ENCODE measurements around a stretch of chr2.

DNA sequence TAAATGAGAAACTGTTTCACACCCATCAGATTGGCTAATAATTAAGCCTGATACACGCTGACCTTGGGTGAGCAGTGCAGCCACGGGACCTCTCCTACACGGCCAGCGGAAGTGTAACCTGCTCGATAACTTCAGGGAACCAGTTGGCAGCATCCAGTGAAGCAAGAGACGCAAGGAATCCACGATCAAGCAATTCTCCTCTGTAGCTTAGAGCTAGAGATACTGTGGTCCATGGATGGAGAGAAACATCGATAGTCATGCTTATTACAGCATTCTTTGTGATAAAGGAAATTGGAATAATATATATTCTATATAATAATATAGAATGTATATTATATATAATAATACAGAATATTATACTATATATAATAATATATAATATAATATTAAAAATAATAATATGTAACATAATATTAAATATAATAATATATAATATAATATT lies 202.7 kb downstream of the MYCN start:
- PRO-cap: no peak

DNA sequence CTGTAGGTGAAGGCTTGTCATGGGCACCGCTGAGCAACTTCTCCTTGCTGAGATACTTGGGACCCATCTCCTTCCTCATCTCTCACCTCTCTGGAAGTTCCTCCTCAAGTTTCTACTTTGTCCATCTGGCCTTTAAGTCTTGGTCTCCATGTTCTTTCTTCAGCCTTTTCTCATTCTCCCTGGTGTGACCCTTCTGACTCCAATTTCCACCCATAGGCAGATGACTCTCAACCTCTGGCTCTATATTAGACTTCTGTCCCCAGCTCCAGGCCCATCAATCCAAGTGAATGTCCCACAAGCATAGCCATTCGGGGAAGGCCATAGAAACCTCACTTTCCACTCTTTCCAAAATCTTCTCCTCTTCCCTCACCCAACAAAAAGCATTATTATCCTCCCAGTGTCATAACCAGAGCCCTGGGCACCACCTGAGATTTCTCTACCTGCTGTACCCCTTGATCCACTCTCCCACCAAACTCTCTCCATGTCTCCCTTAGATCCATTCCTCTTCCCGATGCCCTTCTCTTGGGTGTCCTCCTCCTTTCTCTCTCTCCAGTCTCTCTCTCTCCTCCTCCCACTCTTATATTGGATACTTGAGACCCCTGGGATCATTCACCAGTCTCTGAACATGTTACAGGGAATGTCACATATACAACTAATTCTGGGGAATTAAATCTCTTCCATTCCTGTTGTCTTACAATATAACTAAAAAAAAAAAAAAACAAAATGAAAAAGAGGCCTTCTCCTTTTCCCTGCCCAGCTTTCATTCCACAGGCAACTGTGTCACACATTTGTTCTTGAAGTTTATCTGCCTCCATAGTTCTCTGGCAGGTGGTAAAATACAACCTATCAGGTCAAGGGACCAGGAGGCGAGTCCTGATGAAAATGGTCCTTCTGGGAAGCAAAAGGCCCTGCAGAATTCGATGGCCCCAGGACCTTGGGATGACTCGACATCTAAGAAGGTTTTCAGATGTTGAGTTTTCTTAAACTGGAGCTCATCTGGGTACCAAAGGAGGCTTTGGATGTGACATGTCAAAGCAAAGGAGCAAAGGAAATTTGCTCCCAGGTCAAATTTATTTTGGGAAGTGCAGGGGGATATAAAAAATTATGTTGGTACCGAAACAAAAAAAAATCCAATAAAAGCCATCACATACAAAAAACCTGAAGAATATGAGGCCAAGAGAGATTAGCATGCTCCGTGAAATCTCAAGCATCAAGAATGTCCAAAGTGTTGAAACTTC lies 59.4 kb downstream of the CYRIA start:
- PRO-cap: no peak

- PRO-cap: no peak
Observed at GRCh38 chr2:16649783-16650340, 15.8 kb downstream of the CYRIA start.

- PRO-cap: no peak
Observed at GRCh38 chr2:16650341-16650964, 15.2 kb downstream of the CYRIA start.

- PRO-cap: no peak
Observed at GRCh38 chr2:16652460-16653034, 13.1 kb downstream of the CYRIA start.

DNA sequence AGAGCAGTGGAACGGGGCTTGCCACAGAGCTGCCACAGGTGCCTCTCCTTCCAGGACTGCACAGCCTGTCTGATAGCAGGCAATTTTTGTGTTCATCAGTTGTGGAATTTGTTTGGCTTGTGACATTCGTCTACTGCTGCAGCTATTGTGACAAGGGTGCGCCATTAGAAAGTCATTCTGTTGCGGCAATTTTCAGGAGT lies 109.6 kb upstream of the CYRIA start:
- PRO-cap: no peak

GRCh38 chr2:17538799-17539449 lies 1.6 kb upstream of the VSNL1 start:
- PRO-cap: bidirectional peak, plus-strand start at chr2:17539158, minus-strand start at chr2:17538924

DNA sequence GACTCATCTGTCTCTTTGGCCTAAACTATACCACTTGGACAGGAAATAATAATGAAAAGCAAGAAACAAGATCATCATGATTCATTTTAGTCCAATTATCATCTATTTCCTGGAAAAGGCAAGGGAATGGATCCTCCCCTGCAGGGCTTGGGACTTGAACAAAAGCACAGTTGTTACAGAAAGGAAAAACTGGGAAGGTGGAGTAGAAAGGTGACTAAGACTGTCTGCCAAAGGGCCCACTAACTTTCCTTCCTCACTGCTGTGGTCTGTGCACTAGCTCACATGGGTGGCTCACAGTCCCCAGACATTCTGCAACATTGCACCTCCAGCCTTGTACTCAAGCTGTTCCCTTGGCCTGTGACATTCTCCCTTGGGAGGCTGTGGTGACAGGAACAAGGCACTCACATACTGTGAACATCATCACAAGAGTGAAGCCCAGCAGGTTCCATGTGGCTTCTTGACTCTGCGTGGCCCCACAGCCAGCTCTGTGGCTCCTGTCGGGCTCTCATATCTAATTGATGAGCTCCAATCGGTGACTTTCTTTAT lies 75.4 kb downstream of the VSNL1 start:
- PRO-cap: no peak

GRCh38 chr2:17741370-17741811 lies 12.2 kb downstream of the SMC6 start:
- PRO-cap: no peak

DNA sequence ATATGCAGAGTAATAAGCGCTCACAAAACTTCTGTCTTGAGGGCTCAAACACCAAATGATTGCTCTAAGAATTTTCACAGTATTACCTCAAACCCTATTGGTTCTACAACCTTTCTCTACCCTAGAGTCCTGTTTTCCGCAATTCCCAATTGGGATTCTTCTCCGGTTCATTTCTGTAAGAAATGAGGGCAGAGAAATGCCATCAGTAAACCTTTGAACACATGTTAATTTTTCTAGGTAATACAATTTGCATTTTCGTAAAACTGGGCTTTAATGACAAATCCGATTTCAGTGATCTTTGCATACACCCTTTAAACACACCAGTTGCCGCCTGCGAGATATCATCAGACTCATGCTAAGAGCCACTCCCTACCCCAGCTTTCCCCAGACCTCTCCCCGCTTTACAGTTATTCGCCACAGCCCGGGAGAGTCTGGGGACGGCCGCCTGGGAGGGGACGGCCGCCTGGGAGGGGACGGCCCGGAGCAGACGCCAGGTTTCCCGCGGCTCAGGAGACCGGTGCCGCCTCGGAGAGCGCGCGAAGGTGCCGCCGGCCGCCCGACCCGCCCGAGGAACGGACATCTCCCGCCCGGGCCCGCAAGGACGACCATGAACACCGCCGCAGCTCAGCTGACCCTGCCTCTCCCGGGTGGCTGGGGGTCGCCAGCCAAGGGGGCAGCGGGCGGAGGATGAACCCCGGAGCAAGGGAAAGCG lies 562 bp downstream of the SMC6 start:
- PRO-cap: no peak

GRCh38 chr2:17812910-17813491 lies 3.3 kb upstream of the MSGN1 start:
- PRO-cap: no peak

DNA sequence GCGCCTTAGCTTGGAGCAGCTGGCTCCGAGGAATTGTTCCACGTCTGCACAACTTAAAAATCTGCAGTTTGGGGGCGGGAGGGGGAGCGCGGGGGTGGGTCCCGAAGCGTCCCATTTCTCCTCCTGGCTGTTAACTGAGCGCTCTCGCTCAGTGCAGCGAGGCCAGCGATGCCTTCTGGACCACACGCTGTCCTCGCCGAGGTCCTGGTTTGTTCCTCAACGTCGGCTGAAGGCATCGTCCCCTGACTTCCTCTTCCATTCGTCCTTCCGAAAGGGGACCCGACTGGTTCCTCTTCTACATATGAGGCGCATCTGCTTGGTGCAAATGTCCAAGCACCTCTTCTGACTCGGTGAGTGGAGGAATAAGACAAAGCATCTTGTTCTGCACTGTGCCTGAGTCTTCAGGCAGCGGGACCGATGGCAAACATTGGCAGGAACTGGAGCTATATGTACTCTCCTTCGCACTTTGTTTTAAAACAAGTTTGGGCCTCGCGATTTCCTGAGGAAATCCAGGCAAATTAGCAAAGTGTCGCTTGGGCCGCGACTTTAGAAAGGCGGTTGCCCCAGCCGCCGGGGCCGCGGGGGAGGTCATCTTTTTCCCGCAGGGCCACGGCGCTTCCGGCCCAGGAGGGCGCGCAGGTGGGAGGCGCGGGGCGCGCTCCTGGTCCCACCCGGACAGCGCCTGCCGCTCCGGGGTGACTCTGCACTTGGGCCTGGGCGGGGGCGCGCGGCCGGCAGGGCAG lies 599 bp upstream of the KCNS3 start:
- PRO-cap: no peak

DNA sequence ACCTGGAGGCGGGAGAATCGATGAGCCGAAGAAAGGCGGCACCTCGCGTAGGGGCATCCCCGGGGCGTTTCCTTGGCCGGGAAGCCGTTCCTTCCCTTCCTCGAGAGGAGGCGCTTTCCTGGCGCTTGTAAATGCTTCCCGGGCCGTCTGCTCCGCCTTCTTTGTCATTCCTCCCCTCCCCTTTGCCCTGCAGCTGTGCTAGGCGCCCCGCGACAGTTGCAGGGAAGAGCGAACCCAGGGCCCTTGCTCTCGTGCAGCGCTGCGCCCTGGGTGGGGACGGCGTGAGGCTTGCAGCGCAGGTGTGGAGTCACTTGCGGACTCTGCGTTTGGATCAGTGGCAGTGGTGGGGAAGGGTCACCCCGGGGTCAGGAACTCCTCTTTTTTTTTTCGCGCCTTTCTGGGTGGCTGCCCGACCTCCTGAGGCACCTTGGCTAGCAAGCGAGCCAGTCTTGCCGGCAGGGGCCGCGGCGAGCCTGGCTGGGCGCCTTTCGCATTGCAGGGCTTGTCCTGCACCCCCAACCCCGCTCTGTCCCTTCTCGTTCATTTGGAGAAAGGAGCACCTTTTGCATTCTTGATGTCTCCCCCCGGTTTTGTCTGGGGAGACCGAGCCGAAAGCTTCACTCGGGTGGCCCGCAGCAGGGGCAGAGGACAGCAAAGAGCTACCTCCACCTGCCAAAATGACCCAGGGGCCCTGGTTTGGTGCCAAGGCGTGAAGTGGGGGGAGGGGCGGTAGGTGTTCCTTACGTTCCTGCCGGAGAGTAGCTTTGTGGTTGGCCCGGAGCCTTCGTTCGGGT lies 893 bp downstream of the KCNS3 start:
- PRO-cap: bidirectional peak, plus-strand start at position 212 of the sequence, minus-strand start at position 70 of the sequence

DNA sequence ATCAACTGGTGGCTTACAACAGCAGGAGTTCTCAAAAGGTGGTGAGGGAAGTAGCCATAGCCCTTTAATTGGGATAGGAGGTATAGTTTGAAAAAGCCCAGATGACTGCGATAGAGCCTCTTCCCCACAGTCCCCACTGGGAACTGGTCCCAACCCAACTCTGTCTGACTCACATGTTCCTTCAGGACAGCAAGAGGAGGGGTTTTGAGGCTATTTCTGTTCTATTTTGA lies 98.2 kb downstream of the KCNS3 start:
- PRO-cap: no peak

DNA sequence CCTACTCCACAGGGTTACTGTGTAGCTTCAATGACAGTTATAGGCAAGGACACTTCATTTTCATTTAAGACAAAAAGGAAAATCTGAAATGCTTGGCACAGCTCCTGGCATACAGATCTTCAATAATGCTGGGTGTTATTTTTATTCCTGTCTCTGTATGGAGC lies 1.1 kb downstream of the RDH14 start:
- PRO-cap: no peak

GRCh38 chr2:18729787-18730364 lies 140.5 kb upstream of the NT5C1B start:
- PRO-cap: no peak

- PRO-cap: no peak
Observed at GRCh38 chr2:18791312-18791678, 201.9 kb upstream of the NT5C1B start.

- PRO-cap: no peak
Observed at GRCh38 chr2:18992036-18992298, 366.5 kb downstream of the OSR1 start.

- PRO-cap: no peak
Observed at GRCh38 chr2:19350236-19350825, 8.1 kb downstream of the OSR1 start.

GRCh38 chr2:19361384-19362050 lies 3.1 kb upstream of the OSR1 start:
- PRO-cap: unidirectional peak, minus-strand start at chr2:19361793